ENCODE measurements around a stretch of chr10.

DNA sequence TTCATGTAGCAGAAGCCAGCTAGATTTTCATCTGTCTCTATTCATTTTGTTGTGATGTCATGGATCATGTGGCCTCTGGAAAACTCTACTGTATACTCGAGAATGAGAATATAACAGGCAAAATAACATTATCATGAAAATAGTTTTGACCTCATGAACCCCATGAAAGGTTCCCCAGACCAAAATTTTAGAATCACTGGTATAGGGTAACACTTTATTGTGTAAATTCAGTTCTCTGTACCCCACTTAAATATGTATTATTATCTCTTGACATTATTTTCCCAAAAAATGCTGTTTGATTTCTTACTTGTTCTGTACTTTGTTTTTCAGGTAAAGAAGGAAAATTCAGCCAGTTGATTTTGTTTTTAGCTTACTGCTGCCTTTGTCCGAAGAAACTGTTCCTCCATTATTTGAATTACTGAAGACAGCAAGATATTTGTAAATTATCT lies 11.0 kb upstream of the TAF3 start:
- RRBS: no CpG with 5 or more reads among the region's 2 CpGs

GRCh38 chr10:7854751-7855710 lies 36.7 kb downstream of the TAF3 start:
- RRBS: no CpG with 5 or more reads among the region's 7 CpGs

GRCh38 chr10:8044850-8045962 lies 9.3 kb upstream of the GATA3 start:
- RRBS: no CpG with 5 or more reads among the region's 38 CpGs

DNA sequence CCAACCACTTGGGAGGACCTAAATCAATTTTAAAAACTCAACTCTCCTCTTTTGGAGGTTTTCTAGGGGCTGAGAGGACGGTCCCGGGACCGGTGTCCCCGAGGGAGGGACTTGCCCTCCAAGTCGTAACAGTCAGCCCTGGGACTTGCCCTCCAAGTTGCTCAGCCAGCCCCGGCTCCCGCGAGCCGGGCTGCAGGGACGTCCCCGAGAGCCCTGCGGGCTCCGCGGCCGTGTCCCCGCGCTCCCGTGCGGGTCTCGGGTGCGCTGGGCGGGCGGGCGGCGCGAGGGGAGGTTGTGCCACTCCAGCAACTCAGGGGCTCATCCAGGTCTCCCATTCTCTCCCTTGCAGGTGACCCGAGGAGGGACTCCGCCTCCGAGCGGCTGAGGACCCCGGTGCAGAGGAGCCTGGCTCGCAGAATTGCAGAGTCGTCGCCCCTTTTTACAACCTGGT lies 475 bp downstream of the GATA3 start:
- RRBS: 3% methylated on average over 4 of the region's 34 CpGs

- RRBS: no CpG with 5 or more reads among the region's 13 CpGs
Observed at GRCh38 chr10:8296015-8296540, 241.6 kb downstream of the GATA3 start.

GRCh38 chr10:9755934-9756224 lies 1261.8 kb upstream of the CELF2 start:
- RRBS: no CpG with 5 or more reads among the region's 3 CpGs

- RRBS: no CpG with 5 or more reads among the region's 18 CpGs
Observed at GRCh38 chr10:9877831-9878393, 1139.8 kb upstream of the CELF2 start.

DNA sequence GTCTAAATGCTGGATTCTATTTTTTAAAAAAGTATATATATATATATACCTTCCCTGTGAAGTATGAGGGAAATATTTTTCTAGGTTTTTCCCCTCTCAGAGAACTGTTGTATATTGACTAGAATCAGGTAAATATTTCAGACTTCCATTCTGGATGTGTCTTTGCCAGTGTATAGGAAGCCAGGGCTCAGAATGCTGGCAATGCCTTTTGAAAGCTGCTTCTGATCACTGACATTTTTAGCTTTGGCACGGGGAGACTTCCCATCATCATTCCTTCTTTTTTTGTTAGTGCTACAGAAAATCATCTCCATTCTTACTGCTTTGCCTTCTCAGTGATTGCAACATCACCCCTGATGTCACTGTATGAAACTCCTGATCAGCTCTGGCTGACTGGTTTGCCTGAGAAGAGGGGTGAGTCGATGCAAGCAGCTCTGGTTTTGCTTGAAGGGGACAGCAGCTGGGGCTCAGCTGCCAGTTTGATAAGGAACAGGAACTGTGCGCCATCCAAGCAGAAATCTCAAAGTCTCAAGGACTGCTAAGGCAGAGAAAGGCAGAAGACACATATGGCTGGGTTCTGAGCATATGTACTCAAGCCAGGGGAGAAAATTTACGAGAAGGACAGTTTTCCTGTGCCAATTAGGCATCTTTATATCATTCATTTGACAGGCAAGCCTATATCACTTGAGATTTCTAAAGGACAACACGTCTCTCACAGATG lies 808.6 kb upstream of the CELF2 start:
- RRBS: no CpG with 5 or more reads among the region's 5 CpGs

GRCh38 chr10:10644385-10644943 lies 373.2 kb upstream of the CELF2 start:
- RRBS: no CpG with 5 or more reads among the region's 8 CpGs

DNA sequence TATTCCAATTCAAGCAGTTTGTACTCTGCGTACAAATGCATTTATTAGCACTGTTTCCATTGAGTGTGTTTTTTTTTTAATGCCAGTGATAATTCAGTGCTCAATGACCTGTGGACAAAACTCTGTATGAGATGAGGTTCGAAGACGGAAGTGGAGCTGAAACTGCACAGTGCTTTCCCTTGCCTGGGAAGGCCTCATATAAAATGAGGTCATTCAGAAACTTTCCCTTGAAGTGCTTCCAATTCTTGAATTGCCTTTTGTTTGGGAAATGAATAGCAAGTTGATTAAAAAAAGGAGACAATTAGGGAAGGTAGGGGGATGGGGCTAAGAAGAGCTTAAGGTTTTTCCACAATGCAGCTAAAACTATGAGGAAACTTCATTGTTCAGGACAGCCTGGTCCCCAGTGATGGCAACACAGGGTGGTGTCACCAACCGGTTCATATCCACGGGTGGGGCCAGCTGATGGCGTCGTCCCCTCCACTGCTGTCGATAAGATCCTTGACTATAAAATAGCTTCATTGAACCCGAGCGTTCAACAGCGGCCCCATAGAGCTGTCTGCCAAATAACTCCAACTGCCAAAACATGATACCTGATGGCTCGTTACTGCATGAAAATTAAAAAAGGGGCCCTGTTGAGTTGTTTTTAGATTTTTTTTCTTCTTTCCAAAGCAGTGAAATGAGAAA lies 3.0 kb upstream of the CELF2 start:
- RRBS: no CpG with 5 or more reads among the region's 12 CpGs

DNA sequence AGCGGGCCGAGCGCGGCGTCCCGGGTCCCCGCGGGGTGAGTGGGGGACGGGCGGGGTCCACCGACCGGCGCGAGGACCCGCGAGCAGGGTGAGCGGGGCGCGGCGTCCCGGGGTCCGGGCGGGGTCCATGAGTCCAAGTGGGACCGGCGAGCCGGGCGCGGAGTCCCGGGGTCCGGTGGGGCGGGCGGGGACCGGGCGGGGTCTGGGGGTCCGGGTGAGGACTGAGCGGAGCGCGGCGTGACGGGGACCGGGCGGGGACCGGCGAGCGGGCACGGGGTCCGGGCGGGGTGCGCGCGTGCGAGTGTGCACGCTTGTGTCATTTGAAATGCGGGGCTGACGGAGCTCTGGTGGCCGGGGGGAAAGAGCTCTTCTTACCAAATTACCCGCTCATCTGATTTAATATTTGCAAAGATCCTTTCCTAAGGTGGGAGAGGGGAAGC lies 789 bp downstream of the CELF2 start:
- RRBS: 3% methylated on average over 32 of the region's 57 CpGs

GRCh38 chr10:11019302-11019807 lies 1.7 kb downstream of the CELF2 start:
- RRBS: no CpG with 5 or more reads among the region's 5 CpGs

GRCh38 chr10:11070235-11070910 lies 52.7 kb downstream of the CELF2 start:
- RRBS: no CpG with 5 or more reads among the region's 12 CpGs

DNA sequence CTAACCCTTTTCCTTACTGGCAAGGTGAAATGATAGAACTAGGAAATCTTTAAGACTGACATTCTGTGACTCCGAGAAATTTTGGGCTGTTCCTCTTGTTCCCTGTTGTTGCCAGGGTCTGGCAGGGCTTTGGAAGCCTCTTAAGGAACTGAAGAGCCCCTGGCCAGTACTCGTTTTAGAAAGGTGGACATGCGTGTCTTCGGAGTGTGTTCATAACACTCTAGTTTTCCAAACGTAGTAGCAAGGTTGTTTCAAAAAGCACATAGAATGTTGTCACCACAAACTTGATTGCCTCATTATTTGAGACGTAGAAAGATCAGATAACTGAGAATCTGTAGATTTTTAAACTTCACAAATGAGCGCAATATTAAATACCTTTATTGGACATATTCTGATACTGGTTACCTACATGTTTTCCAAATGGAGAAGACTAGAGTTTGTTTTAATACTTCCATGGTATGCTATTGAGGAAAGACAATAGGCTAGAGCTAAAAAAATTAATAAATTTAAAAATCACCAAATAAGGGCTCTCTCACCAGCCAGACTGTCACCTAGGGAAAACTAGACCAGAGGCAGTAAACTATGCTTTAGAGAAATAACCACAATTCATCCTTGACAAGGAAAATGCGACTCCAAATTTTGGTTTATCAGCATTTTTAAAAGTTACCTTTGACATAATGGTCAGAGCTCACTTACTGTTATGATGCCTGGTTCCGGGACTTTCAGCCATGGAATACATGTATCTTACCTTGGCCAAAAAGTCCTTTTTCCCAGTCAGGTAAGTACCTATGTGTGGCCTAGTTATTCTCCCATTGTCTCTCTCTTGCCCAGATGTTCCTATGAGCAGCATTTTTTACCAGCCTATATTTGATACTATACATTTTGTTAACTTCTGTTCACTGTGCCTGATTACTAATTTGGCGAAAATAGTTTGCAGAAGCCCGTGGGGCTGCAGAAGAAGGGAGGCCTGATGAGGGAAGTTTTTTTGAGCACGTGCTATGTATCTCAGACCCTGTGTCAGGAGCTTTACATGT lies 149.4 kb downstream of the CELF2 start:
- RRBS: no CpG with 5 or more reads among the region's 12 CpGs

DNA sequence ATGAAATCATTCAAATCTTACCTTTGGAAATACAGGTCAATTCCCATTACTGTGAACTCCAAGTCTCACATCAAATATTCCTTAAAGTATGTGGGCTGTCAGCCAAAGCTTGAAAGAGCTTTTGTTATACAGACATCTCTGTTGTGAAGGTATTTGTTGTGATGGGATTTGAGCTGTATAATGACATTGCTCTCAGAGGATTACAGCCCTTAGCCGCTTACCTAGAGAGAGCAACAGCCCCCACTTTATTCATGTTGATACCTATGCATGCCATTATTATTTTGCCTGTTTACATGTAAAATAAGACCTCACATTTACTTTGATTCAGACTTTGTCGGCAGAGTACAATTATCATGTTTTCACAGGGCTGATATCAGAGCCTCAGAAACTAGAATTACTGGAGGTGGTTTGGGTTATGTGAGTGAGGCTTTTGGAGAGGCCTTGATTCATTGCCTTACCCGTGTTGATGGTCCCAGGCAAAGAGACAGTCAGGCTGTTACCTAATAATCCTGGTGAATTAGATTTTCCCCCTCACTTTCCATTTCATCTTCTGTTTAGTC lies 150.6 kb downstream of the CELF2 start:
- RRBS: no CpG with 5 or more reads among the region's 3 CpGs

DNA sequence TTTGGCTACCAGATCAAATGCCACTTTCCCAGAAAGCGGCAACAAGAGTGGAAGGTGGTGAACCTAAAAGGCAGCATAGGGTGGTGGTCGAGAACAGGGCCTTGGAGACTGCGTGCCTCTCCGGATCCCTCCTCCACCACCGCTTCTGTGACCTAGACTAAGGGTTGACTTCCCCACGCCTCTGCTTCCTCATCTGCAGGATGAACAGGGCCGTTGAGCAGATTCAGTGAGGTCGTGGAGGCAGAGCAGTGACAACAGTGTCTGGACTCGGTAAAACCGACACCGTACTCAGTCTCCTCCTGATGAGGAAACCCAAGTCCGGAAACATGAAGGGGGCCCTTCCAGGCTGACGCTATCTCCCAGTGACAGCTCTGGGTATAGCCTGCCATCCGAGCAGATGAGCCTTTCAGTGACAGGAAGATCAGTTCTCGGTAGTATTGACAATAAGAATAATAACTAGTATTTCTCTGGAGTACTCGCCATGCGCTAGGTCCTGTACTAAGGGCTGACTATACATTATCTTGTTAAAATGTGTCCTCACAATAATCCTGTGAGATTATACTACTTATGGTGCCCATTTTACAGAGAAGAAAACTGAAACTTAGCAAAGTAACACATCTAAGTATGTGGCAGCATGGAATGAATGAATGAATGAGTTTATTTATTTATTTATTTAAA lies 162.7 kb downstream of the CELF2 start:
- RRBS: no CpG with 5 or more reads among the region's 17 CpGs

GRCh38 chr10:11207021-11207684 lies 189.5 kb downstream of the CELF2 start:
- RRBS: no CpG with 5 or more reads among the region's 14 CpGs

GRCh38 chr10:11208917-11210217 lies 191.7 kb downstream of the CELF2 start:
- RRBS: no CpG with 5 or more reads among the region's 19 CpGs

GRCh38 chr10:11246430-11247073 lies 228.9 kb downstream of the CELF2 start:
- RRBS: no CpG with 5 or more reads among the region's 13 CpGs

DNA sequence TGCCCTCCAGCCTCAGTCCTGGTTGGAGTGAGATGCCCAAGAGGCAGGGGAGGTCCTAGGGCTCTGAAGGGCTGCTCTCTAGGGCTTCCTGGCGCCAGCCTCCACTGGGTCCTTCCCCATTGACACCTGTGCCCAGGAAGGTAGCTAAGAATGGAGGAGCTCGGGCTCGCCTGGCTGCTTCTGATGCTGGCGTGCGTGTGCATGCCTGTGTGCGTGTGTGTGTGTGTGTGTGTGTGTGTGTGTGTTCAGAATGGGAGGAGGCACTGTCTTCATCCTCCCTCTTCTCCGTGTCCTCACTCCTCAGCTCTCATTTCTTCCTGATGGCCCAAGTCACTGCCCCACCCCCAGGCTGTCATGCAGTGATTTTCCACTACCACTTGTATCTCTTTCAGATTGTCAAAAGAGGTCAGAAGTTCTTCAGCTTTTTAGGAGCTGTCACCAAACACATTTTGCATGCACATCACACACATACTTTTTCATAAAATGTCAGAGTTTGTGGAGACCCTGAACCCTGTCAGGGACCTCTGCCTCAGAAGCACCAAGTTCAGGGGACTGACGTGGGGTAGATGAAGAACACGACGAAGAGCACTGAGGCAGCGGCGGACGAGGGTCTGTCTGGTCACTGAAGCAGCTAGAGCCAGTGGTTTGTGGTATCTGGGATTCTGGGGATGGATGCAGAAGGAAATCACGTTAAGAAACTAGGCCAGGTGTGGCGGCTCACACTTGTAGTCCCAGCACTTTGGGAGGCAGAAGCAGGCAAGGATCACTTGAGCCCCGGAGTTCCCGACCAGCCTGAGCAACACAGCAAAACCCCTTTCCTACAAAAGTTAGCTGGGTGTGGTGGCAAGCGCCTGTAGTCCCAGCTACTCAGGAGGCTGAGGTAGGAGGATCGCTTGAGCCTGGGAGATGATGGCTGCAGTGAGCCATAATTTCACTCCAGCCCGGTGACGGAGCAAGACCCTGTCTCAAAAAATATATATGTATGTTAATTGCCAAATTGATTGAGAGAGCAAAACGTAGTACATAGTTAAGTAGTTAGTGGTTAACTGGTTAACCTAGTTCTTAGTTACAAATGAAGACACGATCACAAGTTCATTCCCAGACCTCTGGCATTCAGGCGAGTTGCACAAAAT lies 263.5 kb downstream of the CELF2 start:
- RRBS: no CpG with 5 or more reads among the region's 24 CpGs

Measured in pericardium (tissue), 1 donor.